Fibroblast of the aortic adventitia (primary cell): ENCODE measurements around the gene LXN.

DNA sequence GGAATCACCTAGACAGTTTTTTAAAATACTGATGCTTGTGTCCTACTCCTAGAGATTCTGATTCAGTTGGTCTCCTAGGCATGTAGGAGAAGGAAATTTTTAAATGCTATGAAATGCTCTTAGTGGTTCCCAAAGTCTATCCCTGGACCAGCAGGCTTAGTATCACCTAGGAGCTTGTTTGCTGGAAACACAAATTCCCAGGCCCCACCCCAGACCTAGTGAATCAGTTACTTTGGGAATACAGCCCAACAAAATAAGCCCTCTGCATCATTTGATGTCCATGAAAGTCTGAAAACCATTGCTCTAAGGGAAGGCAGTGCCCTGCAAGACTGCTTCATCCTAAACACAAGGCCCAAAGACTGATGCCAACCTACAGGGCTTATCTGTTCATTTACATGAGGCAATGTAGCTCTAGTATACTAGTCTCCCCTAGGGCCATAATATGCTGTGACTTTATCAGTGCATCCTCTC is 36.3 kb downstream of the CCNL1 start:
- CAGE, long polyA plus RNA: no peak

DNA sequence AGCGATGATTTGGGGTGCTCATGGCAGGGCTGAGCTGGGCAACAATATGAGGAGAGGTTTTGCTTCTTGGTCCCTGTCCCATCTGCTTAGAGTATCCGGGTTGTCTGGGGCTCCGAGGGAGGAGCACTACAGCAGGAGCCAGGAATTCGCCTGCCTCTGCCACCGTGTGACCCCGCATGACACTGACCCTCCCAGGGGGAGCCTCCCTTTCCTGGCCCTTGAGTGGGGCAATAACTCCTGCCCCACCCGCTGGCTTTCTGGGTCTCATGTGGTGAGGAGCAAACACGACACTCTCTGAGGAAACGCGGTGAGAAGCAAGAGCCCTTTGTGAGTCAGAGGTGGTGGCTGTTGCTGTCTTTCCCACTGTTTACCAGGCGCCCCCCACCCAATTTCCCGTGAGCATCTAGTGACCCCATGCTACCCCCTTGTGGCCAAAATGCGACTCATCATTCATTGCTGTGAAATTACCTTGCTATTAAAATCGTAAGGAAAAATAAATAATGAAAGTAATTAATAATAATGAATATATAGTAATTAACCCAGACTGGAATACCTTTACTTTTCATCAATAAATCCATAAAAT is 29.5 kb downstream of the CCNL1 start:
- CAGE, long polyA plus RNA: no peak

GRCh38 chr3:157170763-157171388 is 10.9 kb upstream of the CCNL1 start:
- CAGE, long polyA plus RNA: no peak

- CAGE, long polyA plus RNA: no peak
Observed at GRCh38 chr3:157381304-157381926, 55.2 kb upstream of the PTX3 start.

- CAGE, long polyA plus RNA: no peak
Observed at GRCh38 chr3:157479646-157479845, 23.7 kb downstream of the VEPH1 start.

GRCh38 chr3:157500137-157500570 is 3.1 kb downstream of the VEPH1 start:
- CAGE, long polyA plus RNA: no peak

DNA sequence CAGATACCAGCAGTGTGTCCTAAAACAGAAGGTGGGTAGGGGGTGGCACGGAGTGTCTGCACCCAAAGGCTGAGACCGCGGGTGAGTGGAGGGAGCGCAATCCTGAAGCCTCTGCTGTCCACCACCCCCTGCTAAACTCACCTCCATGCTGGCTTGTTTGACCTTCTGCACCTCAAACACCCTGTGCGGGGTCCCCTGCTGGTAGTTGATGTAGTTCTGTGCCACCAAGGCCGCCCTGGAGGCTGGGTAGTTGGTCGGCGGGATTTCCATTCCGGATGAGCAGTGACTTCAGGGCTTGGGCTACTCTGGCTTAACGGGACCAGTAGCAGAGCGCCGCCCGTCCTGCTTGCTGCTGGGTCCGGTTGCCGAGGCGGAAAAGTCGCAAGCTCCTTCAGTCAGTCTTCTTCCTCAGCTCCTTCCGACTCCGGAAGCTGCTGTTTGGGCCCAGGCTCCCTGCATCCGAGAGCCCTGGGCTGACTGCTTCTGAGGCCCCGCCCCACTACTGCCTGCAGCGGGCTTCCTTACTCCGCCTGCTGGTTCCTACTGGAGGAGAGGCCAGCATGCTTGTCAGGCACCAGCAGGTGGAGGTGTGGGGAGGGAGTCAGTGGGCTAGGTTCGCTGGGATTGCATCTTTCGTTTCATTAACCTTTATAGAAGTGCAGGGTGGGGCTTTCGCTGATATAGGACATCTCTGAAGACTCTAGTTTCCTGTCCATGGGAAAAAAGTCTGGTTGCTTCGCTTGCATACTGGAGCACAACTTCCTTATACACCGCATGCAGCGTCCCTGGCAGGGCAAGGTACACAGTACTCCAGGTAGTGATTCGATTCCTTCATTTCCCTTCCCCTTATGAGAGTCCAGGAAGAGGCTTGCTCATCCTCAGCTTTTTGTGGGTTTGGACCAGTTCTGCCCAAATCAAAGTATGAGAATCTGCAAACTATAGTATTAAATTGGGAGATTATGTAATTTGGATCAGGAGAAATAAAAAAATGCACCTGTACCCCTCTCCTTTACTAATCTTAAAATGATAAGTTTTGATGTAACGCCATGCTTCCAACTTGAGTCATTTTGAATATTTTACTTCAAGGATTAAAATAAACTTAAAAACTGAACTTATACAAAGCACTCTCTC is at the start of gene LXN:
Gene LXN, minus strand, starts transcription at position 440 of the 1,131 bp plus-strand sequence.
- CAGE, long polyA plus RNA: start-site peak on the minus strand centred at position 389 of the sequence, 165 bp wide, 2,397 and 20 reads in 2 replicates

GRCh38 chr3:158712836-158713637 is 19.2 kb downstream of the RARRES1 start:
- CAGE, long polyA plus RNA: no peak

- CAGE, long polyA plus RNA: no peak
Observed at GRCh38 chr3:158817889-158818443, 16.1 kb downstream of the MFSD1 start.

- CAGE, long polyA plus RNA: no peak
Observed at GRCh38 chr3:158833767-158834923, 32.3 kb downstream of the MFSD1 start.

- CAGE, long polyA plus RNA: no peak
Observed at GRCh38 chr3:158915318-158915587, 113.4 kb downstream of the MFSD1 start.

DNA sequence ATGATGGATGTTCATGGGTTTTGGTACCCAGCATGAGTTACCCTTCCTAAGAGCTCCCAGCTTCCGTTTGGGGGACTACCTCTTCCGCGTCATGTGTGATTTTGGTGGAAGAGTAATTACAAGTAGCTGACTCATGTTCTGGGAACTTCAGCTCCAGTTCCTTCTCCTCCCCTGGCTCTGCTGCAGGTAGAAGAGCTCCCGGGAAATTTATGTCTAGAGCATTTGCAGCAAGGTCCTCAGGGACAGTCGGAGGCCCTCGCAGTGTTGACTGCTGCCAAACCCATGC is 445.3 kb upstream of the C3orf80 start:
- CAGE, long polyA plus RNA: no peak

- CAGE, long polyA plus RNA: no peak
Observed at GRCh38 chr3:159856431-159857555, 368.4 kb upstream of the C3orf80 start.

- CAGE, long polyA plus RNA: no peak
Observed at GRCh38 chr3:160107232-160107513, 118.0 kb upstream of the C3orf80 start.

DNA sequence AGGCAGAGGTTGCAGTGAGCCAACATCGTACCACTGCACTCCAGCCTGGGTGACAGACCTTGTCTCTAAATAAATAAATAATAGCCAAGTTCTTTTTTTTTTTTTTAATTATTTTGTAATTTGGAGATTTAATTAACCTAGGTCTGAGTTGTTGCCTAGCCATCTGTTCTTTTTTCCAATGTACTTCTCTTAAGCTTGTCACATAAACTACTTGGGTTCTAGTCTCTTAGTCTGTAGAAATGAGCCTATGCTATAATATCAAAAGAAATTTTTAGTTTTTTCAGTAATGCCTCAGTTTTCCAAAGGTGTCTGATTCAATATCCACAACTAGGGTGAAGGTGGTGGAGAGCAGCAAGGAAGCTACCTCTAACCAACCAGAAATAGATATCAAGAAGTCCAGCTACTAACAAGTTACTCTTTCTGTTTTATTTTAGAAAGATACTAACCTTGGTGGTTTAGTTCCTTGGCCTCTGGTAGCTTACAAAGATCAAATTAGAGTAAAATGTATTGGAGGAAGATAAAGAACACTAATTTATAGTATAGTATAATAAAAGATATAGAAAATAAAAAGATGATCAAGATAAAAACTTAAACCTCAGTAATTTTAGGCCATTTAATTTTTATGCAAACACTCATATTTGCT is 8.2 kb downstream of the SMC4 start:
- CAGE, long polyA plus RNA: no peak

DNA sequence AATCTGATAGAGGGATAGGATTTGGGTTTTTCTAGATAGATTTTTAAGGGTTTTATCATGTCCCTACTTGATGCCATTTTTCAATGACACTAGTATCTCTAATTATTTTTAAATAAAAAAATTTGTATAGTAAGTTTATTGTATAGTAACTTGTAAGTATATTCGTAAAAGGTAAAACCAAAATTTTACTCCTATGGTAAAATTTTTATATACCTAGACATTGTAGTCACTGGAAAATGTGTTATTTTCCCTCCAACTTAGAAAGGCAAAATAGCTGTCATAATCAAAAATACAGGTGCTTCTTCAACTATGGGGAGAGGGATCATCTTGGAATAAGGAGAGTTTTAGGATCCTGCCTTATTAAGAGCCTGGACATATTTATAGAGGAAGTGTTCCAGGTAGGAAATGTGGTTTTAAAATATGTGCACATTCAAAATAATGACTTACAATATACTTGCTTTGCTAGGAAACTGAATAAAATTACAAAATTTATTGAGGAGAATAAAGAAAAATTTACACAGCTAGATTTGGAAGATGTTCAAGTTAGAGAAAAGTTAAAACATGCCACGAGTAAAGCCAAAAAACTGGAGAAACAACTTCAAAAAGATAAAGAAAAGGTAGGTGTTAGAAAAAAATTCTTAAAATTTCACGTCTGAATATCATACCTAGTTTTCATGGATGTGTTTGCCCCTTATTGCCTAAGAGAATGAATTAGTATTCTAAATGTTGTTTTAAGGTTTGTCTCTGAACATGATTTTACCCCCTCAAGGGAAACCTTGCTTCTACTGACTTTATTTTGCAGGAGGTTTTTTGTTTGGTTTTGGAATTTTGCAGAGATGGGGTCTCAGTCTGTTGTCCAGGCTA is 14.7 kb downstream of the SMC4 start:
- CAGE, long polyA plus RNA: no peak

GRCh38 chr3:160419069-160419658 is 19.7 kb downstream of the SMC4 start:
- CAGE, long polyA plus RNA: no peak

- CAGE, long polyA plus RNA: no peak
Observed at GRCh38 chr3:160561170-160561773, 4.1 kb downstream of the KPNA4 start.

DNA sequence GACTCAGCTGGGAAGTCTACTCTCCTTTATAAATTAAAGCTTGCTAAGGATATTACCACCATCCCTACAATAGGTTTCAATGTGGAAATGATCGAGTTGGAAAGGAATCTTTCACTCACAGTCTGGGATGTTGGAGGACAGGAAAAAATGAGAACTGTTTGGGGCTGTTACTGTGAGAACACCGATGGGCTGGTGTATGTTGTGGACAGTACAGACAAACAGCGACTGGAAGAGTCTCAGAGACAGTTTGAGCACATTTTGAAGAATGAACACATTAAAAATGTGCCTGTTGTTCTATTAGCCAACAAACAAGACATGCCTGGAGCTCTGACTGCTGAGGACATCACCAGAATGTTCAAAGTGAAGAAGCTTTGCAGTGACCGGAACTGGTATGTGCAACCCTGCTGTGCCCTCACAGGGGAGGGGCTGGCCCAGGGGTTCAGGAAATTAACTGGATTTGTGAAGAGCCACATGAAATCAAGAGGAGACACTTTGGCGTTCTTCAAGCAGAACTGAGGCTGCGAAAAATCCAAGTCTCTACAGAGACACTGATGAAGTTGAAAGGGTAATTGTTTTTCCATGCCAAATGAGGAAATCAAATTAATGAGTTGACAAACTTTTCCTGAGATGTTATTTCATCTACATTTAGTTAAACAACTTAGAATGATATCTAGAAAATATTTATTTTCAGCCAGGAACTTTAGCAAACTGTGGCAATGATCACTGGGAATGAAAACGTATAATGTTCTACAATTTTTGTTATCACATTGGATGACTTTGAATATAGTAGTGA is 646 bp downstream of the ARL14 start:
- CAGE, long polyA plus RNA: no peak

DNA sequence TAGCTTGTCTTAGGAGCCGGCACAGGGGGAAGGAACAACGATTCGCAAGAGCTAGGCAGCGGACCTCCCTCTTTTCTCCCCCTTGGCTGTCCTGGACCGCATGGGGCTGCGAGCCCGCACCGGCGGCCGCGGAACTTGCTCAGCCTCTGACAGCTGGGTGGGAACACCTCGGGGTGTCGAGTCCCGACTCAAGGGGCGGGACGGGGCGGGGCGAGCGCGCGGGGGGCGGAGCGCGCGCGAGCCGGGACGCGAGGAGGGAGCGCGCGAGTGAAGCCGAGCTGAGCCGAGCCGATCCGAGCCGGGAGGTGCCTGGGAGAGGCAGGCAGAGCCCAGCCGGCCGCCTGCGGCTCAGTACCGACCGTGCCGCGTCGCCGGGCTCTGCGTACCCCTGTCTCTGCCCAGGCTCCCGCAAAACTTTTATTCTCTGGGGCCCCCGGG is 708 bp upstream of the PPM1L start:
- CAGE, long polyA plus RNA: no peak